Mononuclear cell (primary cell): ENCODE measurements around a stretch of chr16.

GRCh38 chr16:29156817-29157639 lies 172.2 kb downstream of the LAT start:
- RRBS, result no CpG with 5 or more reads among the region's 17 CpGs

DNA sequence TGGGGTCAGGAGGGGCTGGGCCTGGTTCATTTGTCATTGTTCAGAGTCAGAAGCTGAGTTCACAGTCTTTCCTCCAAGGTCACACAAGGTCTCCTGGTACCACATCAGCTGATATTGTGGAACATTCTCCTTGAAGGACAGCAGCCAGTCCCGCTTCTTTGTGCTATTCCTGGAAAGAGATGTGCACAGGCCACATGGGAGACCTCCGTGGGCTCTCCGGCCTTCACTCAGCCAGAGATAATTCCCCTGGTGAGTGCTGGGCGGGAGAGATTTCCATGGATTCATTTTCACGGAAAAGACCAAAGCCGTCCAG lies 198.1 kb downstream of the LAT start:
- RRBS, result no CpG with 5 or more reads among the region's 6 CpGs

DNA sequence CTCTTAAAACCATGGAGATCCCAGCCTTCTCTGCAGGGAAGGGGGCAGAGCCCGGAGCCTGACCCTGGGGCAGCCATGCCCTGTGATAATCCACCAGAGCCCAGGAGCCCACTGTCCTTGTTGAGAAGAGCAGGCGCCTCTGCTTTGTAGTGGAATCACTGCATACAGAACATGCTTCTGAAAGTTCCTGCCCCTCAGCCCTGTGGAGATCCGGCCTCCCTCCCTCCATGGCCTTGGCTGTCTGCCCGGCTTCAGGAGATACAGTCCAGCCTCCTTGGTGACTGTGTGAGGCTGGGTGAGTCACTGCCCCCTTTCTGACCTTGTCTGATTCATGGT lies 141.3 kb downstream of the NPIPB11 start:
- RRBS, result no CpG with 5 or more reads among the region's 4 CpGs

- RRBS, result no CpG with 5 or more reads among the region's 3 CpGs
These were observed 133.0 kb downstream of the NPIPB11 start for GRCh38 chr16:29273493-29273950.

- RRBS, result no CpG with 5 or more reads among the region's 17 CpGs
These were observed 95.5 kb downstream of the NPIPB11 start for GRCh38 chr16:29310695-29311665.

DNA sequence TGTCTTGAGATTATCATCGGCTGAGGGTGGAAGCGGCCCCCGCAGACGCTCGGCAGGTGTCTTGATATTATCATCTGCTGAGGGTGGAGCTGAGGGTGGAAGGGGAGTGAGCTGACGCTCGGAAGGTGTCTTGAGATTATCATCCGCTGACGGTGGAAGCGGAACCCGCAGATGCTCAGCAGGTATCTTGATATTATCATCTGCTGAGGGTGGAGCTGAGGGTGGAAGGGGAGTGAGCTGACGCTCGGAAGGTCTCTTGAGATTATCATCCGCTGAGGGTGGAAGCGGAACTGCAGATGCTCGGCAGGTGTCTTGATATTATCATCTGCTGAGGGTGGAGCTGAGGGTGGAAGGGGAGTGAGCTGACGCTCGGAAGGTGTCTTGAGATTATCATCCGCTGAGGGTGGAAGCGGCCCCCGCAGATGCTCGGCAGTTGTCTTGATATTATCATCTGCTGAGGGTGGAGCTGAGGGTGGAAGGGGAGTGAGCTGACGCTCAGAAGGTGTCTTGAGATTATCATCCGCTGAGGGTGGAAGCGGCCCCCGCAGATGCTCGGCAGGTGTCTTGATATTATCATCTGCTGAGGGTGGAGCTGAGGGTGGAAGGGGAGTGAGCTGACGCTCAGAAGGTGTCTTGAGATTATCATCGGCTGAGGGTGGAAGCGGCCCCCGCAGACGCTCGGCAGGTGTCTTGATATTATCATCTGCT lies 23.5 kb downstream of the NPIPB11 start:
- RRBS, result no CpG with 5 or more reads among the region's 33 CpGs

DNA sequence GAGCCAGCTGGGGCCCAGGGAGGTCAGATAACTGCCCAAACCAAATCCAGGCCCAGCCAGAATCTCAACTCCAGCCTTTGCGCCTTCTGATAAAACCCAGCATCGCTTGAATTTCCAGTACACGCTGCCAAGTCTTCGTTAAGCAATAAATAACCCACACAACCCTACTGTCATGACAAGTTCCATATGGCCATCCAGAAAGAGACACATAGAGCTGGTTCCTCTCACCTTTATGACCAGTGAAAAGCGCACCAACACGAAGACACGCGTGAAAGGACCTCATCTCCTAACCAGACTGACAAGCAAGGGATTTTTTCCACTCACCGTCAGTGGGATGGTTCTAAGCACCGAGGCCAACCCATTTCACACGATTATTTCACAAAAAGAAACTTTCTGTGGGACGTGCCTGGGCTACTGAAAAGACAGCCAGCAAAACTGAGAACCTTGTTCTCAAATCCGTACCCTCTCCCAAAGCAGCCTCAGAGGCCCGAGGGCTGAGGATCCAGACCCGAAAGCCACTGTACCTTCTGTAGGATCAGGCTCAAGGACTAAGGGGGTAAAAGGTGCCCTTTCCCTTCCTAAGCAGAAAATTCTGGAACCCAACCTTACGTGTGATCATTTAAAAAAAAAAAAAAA lies 55.4 kb upstream of the SPN start:
- RRBS, result no CpG with 5 or more reads among the region's 16 CpGs

DNA sequence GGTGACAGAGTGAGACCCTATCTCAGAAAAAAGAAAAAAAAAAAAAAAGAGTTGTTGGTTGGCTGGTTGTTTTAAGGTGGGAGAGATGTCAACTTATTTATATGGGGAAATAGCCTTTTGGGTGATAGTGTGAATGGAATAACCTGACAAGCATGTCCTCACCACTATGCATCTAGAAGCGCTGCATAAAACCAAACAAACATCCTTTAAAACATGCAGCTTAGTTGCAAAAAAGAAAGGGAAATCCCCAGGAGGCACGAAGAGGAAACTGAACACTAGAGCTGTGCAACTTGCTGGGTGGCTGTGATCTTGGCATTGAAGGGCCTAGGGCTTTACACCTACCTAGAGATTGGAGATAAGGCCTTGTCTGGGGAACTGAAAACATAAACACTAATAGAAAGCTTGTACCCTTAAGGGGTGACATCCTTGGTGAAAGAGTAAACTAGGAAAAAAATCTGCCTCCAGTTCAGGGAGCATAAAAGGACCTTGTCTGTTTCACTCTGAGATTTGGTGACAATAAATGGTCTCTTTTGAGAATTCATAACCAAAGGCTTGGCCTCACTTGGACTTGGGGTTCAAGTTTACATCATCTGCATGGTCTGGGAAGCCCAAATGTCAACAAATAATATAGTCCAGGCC lies 7.2 kb downstream of the C16orf54 start:
- RRBS, result no CpG with 5 or more reads among the region's 2 CpGs

- RRBS, result no CpG with 5 or more reads among the region's 2 CpGs
These were observed 4.3 kb downstream of the C16orf54 start for GRCh38 chr16:29741568-29741880.

GRCh38 chr16:29779277-29779791 lies 1.3 kb downstream of the ZG16 start:
- RRBS, result no CpG with 5 or more reads among the region's 11 CpGs

DNA sequence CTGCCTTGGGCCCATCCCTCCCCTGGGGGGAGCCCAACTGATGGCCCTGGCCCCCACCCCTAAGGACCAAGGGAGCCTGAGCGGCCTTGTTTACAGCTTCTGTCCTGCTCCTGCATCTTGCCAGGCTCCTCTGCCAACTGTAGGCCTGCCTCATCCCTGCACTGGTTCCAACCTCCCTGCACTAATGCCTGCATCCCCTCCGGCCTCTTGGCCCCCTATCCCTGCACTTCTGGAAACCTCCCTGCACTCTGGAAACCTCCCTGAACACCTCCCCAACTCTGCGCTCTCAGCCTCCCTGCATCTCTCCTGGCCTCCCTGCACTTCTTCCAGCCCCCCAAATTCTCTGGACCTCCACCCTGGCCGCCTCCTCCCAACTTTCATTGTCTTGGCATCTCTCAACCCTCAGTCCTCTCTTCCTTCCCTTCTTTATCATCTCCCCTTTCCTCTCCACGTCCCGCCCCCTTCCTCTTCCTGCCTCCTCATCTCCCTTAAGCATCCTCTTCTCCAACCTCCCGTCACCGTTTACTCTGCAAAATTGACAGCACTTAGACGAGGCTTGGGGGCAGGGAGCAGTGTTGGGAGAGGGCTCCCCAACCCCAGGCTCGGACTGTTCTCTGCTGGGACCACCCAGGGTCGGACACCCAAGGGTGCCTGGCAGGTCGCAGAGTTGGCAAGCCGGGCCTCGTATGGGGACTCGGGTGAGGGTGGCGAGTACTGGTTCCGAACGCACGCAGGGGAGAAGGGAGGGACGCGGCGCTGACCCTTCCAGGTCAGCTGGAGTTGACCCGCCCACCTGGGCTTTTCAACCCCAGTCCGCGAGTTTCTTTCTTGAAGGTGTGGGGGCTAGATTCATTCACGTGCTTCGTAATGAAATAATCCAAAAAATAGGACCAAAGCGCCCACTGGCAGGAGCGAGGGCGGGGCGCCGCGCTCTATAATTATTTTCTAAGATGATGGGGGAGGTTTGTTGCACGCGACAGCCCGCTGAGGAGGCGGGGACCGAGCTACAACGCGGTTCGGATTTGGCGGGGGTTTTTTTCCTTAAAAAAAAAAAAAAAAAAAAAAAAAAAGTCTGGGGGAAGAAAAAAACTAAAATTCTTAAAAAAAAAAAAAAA lies 913 bp upstream of the PAGR1 start:
- RRBS, result no CpG with 5 or more reads among the region's 42 CpGs

DNA sequence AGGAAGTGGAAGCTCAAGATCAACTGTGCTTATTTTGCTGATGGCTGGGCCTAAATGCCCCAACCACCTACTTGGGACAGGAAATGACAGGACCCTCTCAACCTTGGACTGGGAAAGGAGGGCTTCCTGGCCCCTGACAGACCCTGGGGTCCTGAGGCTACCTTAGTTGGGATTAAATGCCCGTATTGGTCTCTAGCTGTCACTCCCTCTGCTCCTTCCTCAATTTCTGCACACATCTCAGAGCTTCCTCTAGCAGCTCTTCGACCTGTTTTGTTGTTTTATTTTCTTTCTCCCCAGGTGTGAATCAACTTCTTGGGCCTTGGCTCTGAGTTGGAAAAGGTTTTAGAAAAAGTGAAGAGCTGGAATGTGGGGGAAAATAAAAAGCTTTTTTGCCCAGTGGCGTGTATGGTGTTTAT lies 1.0 kb upstream of the TAOK2 start:
- RRBS, result no CpG with 5 or more reads among the region's 3 CpGs

DNA sequence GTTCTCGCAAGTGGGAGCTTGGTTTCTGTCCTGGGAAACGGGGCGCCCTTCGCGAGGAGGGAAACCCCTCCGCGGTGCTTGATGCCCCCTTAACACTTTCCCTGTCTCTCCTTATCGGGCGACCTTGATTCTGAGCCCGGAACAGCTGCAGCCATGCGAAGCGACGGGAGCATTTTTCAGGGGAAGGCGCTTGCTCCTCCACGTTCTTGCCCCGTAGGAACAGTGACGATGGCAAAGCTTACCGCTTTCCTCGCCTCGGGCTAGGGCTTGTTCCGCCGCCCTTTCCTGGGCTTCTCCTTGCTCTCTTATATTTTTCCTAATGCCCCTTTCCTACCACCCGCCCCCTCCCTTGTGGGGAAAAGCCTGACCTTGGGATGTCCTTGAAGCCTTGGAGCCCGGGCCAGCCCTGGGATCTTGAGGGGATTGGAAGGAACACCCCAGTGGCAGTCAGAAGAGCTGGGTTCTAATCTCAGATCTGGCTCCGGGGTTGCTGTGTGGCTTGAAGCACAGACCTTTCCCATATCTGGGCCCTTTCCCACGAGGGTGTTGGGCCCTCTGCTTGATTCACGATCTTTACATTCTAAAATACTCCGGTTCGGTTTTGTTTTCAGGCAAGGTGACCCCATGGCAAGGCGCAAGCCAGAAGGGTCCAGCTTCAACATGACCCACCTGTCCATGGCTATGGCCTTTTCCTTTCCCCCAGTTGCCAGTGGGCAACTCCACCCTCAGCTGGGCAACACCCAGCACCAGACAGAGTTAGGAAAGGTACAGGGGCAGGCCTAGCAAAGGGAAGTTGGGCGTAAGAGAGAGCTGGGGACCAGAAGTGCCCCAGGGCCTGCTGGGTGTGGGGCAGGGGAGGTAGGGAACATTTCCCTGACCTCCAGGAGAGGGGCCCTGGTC lies 964 bp downstream of the ALDOA start:
- RRBS, result 18% methylated on average over 4 of the region's 31 CpGs

GRCh38 chr16:30068489-30069026 lies 3.0 kb downstream of the ALDOA start:
- RRBS, result no CpG with 5 or more reads among the region's 13 CpGs

DNA sequence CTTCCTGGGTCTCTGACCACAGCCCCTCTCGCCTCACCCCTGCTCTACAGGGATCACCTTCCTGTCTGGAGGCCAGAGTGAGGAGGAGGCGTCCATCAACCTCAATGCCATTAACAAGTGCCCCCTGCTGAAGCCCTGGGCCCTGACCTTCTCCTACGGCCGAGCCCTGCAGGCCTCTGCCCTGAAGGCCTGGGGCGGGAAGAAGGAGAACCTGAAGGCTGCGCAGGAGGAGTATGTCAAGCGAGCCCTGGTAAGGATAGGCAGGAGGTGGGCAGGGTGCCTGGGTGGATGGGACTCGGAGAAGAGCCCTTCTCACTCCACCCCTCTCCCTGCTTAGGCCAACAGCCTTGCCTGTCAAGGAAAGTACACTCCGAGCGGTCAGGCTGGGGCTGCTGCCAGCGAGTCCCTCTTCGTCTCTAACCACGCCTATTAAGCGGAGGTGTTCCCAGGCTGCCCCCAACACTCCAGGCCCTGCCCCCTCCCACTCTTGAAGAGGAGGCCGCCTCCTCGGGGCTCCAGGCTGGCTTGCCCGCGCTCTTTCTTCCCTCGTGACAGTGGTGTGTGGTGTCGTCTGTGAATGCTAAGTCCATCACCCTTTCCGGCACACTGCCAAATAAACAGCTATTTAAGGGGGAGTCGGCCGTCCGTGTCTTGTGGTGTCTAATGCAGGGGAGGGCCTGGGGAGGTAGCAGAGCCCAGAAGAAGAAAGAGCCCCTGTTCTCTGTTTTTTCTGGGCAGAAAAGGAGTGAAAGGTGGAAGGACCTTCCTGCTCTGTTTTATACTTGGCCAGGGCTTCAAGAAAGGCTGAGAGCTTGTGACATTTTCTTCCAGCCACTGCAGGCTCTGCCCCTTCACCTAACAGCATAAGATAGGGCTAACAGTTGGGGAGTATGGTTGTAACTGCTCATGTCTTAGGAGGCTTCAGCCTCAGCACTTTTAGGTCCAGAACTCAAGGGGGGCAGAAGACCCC lies 4.5 kb downstream of the ALDOA start:
- RRBS, result no CpG with 5 or more reads among the region's 24 CpGs

GRCh38 chr16:30072993-30073515 lies 2.7 kb upstream of the PPP4C start:
- RRBS, result no CpG with 5 or more reads among the region's 9 CpGs

DNA sequence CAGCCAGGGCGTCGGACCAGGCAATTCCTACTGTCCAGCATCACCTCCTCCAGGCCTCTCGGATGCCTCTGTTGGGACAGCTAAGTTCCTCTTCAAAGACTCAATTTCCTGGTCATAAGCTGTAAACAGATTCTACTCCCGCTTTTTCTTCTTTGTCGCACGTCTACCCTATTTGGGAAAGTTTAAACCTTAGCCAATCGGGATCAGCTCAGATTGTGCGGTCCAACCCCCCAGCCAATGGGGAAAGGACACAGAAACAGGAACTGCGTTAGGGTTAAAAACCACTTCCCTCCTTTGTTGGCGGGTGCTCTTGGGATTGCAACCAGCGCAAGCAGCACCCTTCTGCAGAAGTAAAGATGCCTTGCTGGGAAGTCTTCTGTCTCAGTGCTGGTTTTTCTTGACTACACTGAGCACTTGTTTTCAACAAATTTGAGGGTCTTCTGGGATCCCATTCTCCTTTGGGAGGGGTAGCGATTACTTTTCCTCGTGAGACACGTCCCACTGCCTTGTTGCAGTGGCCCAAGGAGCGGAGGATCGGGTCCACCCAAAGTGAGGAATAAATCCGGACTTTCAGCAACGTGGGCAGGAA lies 863 bp upstream of the YPEL3 start:
- RRBS, result no CpG with 5 or more reads among the region's 18 CpGs

DNA sequence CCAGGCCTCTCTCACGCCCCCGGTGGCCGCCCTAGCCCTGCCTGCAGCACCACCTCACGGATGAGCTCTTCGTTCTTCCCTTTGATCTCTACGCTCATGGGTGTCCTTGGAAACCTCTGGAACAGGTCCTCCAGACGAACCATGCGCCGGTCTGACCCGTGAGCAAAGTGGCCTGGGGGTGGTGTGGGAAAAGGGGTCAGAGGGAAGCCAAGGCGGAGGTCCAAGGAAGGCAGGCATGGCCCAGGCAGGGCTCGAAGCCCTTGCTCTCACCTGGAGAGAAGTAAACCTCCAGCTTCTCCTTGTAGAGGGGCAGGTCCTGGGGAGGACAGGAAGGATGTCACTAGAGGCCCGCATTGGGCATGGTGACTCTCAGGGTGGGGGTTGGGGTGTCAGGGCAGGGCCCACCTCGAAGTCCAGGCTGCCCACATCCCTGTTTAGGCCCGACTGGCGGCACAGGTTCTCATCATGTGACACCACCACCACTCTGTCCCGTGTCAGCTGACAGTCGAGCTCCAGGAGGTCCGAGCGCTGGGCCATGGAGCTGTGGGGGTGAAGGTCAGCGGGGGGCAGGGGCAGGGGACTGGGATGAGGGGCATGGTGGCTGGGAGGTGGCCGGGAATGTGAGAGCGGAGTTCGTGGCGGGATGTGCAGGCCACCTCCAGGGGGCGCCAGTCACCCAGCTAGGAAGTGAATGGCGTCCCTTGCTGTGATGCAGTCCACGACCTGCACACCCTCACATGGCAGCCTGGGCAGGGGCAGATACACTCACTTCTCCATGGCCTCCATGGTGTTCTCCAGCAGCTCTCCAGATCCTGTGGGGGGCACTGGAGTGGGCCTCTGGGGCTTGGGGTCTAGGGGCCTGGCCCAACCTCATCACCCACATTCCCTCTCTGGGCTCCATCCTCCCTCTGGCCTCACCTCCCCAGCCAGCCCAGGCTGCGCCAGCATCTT lies 809 bp downstream of the GDPD3 start:
- RRBS, result no CpG with 5 or more reads among the region's 29 CpGs

- RRBS, result 0% methylated on average over 1 of the region's 22 CpGs
These were observed 19.2 kb downstream of the CD2BP2 start for GRCh38 chr16:30335626-30336595.

GRCh38 chr16:30347524-30348146 lies 7.5 kb downstream of the CD2BP2 start:
- RRBS, result no CpG with 5 or more reads among the region's 16 CpGs